Daoy (cell line): ENCODE results near the gene SOAT1.

GRCh38 chr1:176517382-176517902 is 54.5 kb downstream of the PAPPA2 start:
- RAMPAGE, long total RNA: no peak

- RAMPAGE, long total RNA: no peak
These were observed 11.0 kb downstream of the BRINP2 start for GRCh38 chr1:177181581-177182263.

DNA sequence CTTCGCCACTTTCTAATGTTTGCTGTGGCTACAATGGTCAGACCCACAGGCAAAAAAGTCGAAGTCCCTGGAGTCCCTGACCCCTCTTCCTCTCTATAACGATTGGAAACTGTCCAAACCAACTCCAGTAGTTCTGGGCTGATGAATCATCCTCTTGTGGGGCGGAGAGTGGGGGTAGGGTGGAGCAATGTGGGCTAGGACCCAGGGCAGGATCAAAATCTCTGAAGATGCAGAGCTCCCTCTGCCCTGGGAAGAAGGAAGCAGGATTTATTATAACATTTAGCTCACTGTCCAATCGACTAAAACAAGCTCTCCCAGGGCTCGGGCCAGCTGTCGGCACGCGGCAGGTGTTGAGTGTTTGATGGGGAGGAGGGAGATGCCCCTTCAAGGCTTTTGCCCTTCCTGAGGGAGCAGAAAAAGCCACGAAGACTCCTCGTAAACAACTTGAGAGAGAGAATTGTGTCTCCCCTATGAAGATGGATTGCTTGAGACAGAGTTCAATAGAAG is 85.7 kb downstream of the BRINP2 start:
- RAMPAGE, long total RNA: no peak

- RAMPAGE, long total RNA: no peak
These were observed 62.0 kb upstream of the SEC16B start for GRCh38 chr1:178031809-178032283.

GRCh38 chr1:178055935-178056494 is 37.9 kb upstream of the RASAL2 start:
- RAMPAGE, long total RNA: no peak

- RAMPAGE, long total RNA: no peak
These were observed 411 bp downstream of the RASAL2 start for GRCh38 chr1:178094153-178094877.

- RAMPAGE, long total RNA: no peak
These were observed 57.9 kb downstream of the RASAL2 start for GRCh38 chr1:178151729-178152237.

- RAMPAGE, long total RNA: no peak
These were observed 85.2 kb downstream of the RASAL2 start for GRCh38 chr1:178178811-178179795.

DNA sequence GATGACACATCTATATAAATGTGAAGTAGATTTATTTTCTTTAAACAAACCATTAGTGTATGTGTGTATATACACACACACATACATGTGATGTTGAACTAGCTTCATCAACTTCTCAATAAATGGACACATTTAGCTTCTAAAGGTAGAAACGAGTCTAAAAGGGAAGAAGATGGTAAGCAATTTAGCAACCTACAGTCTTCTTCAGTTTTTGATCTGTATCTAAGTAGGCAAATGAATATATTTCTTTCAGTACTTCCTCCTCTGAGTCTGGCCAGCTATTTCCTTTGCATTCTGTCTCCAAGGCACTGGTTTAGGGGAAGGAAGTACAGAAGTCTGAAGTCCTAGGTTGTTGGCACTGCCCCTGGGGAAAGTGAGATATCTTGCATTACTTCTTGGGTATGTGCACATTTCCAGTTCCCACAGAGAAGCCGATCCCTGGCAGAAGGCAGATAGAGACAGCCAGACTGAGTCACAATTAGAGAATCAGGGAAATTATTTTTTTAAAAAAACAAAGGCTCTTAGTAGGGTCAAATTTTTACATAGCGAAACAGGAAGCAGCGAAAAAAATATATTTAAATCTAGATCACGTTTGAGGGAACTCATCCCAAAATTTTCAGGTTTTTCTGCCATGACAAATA is 98.7 kb downstream of the RASAL2 start:
- RAMPAGE, long total RNA: no peak

DNA sequence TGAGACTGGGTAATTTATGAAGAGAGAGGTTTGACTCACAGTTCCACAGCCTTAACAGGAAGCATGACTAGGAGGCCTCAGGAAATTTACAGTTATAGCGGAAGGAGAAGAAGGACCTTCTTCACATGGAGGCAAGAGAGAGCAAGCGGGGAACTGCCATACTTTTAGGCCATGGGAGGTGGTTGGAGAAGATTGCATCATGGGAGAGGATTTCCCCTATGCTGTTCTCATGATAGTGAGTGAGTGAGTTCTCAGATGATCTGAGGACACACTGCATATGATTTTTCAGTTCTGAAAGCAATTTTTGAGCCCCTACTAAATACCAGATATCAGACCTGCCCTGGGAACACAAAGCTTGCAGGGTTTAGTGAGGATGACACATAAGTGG is 87.8 kb downstream of the CLEC20A start:
- RAMPAGE, long total RNA: no peak

DNA sequence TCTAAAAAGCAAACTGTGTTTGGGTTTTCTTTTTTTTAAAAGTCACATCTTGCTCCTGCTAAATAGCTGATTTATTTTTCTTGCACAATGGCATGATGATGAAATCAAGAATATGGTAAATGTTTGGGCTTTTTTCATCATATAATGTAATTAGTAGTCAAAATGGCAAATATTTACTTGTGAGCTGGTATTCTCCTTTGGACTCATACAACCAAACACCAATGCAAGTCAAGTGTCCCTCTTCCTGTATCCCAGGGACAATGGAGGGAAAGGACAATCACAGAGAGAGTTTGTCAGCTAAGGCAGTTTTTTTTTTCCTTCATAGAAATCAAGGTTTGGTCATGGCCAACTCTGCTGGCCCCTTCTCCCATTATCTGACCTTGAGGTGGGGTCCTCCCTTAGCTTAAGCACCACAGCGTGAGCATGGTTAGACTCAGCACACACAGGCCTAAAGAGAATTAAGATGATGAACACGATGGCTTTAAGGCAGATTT is 94.6 kb upstream of the RALGPS2 start:
- RAMPAGE, long total RNA: no peak

GRCh38 chr1:178919137-178920155 is 48.6 kb upstream of the ANGPTL1 start:
- RAMPAGE, long total RNA: no peak

GRCh38 chr1:179002437-179002766 is 23.3 kb upstream of the FAM20B start:
- RAMPAGE, long total RNA: no peak

GRCh38 chr1:179293266-179294406 is at the start of gene SOAT1:
SOAT1 (plus strand) TSS chr1:179293797.
- RAMPAGE, long total RNA: start-site peak on the plus strand at chr1:179293772-179293837, 323 and 42 reads in 2 replicates

- RAMPAGE, long total RNA: no peak
These were observed 35.5 kb upstream of the AXDND1 start for GRCh38 chr1:179329988-179330959.

GRCh38 chr1:179922391-179922883 is 32.2 kb upstream of the CEP350 start:
- RAMPAGE, long total RNA: no peak

GRCh38 chr1:179923103-179923545 is 31.5 kb upstream of the CEP350 start:
- RAMPAGE, long total RNA: no peak

- RAMPAGE, long total RNA: no peak
These were observed 754 bp upstream of the CEP350 start for GRCh38 chr1:179953880-179954232.

DNA sequence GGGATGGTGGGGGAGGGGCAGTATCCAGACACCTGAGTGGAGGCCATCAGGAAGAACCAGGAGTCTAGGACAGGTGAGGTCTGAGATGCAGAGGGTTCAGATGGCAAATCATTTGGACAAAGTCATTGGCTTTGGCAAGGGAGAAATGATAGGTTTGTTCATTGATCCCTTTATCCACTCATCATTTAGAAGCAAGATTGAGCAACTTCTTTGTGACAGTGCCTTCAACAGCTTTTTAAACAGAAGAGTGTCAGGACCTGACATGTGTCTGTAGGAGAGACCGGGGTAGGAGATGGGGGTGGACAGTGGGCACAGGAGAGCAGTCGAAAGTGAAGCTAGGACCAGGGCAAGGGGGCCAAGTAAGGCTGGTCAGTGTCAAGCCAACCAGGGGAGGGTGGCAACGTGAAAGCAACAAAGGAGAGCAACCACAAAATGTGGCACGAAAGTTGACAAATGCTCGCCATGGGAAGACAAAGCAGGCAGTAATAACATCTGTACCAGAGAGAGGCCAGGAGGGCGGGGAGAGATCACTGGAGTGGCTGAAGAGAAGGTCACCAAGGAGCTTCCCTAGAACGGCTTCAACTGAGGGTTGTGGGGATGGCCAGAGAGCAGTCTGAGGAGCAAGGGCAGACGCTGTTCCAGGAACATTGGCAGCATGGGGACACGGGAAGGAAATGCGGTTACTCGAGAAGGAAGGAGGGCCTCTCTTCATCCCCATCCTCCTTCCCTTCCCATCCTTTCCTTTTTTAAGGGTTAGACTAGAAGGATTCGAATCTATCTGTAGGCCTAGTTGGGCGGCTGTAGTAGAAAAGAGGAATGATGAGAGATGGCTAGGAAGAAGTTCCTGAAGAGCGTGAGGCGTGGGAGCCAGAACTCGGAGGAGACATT is 17.0 kb downstream of the QSOX1 start:
- RAMPAGE, long total RNA: no peak

GRCh38 chr1:180173970-180174373 is 19.3 kb downstream of the QSOX1 start:
- RAMPAGE, long total RNA: no peak